Metanephros (tissue), 2 donors: ENCODE measurements around the gene ATP5F1E.

GRCh38 chr20:59023860-59024486, 4.7 kb downstream of the TUBB1 start:
- RAMPAGE, long total RNA = no peak

GRCh38 chr20:59032178-59033353, at the start of gene ATP5F1E:
Gene ATP5F1E (minus strand): TSS chr20:59032335.
- RAMPAGE, long total RNA = start-site peak on the minus strand at chr20:59032282-59032358, 18,103 and 1,410 reads in 2 replicates

GRCh38 chr20:59047601-59048758, 5.4 kb upstream of the PRELID3B start:
- RAMPAGE, long total RNA = no peak

GRCh38 chr20:59159272-59160103, 4.1 kb upstream of the ZNF831 start:
- RAMPAGE, long total RNA = no peak

GRCh38 chr20:59195512-59196056, 32.0 kb downstream of the ZNF831 start:
- RAMPAGE, long total RNA = no peak

- RAMPAGE, long total RNA = no peak
Measured at GRCh38 chr20:59316833-59317393, 16.5 kb downstream of the EDN3 start.

DNA sequence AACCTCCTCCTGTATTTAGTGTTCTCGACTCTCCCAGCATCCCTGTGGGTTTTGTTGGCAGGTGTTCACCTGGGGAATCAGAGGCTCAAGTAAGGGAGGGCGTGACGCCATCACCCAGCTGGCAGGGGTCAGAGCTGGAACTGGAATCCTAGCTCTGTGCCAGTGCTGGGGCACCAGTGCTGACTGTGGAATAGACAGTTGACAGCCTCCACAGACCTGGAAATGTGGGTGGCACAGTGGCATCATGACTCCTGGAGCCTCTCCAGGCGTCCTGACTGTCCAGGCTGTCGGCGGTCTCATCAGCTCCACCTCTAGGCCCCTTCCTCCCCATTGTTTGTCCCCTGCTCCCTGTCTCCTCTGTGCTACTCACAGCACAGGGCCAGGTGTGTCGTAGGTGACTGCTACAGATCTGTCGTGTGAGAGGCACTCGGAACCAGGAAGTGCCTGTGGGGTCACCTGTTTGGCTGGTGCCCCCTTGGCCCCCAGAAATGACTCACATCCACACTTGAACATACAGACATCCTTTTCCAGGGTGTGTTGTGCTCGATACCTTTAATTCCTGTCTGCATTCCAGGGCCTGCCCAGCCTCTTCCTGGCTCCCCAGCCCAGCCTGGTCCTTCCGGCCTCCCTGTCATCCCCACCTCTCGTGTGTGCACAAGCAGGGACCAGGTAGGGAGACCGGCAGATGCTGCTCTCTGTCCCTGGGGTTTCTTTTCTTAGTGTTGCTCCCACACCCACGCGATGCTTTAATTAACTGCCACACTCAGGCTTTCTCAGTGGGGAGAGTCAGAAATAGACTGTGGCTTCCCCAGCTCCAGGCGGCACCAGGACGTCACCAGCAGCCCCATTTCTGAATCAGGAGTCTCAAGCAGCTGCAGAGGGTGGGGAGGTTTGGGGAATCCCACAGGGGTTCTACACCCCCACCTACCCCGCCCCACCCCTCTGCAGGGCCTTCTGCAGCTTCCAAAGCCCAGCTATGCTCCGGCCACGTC, 102.4 kb downstream of the SYCP2 start:
- RAMPAGE, long total RNA = no peak

DNA sequence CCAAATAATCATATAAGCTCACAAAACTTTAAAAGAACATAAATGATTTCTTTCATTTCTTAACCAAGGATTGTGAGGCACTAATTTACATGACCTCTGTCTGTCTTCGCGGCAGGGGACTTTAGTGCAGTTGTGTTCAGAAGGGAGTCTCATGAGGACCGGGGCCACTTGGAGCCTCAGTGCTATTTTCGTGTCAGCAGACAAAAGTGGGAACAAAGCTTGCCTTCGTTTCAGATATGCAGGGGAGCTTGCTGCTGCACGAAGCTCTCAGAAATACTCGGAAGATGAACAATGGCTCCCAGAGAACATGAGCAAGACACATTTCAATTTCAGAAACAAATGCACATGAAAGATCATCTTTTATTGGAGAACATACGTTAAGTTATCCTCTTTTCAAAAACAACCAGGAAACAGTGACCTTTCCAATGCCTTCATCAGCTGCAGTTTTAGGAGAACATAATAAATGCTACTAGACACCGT, 497.1 kb downstream of the CDH26 start:
- RAMPAGE, long total RNA = no peak

DNA sequence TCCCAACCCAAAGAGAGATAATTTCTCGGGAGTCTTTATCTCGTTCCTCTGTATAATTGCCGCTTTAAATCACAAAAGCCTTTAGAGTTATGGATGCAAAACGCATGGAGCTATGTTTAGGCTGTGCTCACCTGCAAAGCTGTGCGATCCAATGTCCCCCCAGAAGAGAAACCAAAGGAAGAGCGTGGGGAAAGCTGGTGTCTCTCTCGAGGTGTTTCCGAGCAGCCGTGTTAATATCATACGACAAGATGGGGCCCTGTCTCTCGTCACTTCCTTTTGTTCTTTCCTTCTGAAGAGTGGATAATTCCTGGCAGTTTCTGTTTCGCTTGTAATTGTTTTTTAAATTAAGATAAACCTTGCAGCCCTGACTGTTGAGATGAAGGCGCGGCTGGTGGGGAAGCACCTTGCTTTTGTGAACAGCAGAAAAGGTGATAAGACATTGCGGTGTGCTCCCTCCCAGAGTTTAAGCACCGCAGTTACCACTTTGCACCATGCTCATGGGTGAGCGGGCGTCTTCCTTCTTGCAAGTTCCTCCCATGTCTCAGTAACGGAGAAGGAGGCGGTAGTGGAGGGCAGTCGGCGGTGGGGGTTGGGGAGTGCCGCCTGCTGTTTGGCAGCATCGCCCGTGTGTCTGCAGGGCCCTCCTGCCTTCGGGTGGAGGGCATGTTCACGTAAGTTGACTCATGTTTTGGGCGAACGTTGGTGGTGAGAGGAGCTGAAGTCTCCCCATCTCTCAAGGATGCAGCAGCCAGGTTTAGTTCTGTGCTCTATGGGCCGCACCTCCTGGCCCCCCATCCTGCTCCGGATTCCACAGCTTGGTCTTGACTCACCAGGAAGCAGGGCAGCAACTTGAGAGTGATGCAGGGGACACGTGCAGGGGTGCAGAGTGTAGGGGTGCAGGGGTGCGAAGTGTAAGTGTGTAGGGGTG, 345.9 kb downstream of the TAF4 start:
- RAMPAGE, long total RNA = no peak

DNA sequence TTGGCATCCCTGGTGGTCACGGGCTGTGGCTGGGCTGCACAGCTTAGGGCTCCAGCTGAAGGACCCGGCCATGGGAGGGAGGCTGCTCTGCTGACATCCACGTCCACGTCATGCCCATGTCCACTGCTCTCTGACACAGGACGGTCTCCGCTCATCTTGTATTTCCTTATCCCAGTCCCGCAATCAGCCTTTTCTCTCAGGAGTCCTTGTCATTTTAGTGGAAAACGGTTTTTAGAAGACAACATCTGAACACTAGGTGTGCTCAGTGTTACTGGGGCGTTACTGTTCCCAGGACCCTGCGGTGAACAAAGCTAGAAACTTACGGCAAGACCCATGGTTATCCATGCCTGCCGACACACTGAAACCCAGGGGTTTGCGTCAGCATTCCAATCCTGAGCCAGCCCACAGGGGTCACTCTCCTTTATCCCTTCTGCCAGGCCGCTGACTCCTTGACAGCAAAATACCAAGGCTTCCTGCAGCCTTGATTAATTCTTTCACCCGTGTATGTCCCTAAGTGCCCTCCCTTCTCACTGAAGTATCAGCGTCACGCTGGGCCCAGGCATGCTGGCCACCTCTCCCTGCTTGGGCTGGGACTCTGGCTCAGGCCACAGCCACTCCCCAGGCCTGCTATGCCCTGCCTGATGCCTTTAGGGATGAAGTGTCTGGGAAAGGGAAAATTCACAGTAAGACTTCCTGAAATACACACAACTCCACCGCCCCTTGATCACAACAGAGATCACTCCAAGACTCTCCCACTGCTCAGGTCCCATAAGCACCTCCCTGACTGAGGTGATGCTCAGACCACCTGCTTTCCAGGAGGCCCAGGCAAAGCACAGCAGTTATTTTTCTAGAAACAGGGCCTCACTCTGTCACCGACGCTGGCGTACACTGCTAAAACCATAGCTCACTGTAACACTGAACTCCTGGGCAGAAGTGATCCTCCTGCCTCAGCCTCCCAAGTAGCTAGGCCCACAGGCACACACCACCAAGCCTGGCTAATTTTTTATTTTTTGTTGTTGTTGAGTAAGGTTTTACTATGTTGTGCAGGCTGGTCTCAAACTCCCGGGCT, 63.7 kb downstream of the TAF4 start:
- RAMPAGE, long total RNA = no peak

DNA sequence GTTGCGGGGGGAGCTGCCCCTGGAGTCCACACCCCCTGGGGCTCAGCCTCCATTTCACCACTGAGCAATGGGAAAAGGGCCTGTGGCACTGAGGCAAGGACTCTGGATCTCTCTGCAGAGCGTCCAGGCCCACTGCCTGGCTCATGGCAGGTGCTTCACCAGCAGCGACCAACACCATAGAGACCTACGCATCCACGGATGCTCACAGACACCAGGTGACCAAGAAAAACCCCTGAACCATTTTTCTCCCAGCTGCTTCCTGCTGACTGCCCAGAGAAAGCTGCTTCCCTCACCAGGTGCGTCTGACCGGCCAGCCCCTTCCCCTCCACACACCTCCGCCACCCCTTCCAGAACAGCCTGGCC, 54.0 kb downstream of the TAF4 start:
- RAMPAGE, long total RNA = no peak

DNA sequence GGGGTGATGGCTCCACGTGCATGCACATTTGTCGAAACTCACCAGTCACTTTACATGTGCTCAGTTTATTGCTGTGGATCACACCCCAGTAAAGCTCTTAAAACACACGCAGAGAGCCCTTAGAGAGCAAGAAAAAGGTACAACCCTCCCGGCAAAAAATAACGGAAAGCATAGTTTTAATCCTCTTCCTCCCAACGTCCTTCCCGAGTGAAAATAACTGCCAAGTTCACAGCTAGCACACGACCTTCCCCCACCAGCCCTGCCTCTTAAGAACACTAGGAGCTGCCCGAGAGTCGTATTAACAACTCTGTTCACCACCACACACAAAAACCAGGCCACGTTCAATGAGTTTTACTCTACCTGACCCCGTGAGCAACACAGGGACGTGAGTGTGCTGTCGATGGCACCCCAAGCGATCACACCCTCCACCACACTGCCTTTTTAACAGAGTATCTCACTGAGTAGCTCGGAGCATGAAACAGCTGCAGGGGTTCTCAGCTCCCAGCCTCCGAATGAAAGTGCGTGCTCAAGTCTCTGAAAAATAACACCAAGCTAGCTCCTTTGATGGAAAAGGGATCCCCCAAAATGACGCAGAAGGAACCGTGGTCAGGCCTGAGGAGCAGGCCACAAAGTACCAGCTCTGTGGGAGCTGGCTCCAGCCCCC, 39.6 kb downstream of the TAF4 start:
- RAMPAGE, long total RNA = no peak

GRCh38 chr20:62064712-62065477, 786 bp downstream of the TAF4 start:
- RAMPAGE, long total RNA = no peak

- RAMPAGE, long total RNA = no peak
Measured at GRCh38 chr20:62066847-62067700, 1.4 kb upstream of the TAF4 start.

DNA sequence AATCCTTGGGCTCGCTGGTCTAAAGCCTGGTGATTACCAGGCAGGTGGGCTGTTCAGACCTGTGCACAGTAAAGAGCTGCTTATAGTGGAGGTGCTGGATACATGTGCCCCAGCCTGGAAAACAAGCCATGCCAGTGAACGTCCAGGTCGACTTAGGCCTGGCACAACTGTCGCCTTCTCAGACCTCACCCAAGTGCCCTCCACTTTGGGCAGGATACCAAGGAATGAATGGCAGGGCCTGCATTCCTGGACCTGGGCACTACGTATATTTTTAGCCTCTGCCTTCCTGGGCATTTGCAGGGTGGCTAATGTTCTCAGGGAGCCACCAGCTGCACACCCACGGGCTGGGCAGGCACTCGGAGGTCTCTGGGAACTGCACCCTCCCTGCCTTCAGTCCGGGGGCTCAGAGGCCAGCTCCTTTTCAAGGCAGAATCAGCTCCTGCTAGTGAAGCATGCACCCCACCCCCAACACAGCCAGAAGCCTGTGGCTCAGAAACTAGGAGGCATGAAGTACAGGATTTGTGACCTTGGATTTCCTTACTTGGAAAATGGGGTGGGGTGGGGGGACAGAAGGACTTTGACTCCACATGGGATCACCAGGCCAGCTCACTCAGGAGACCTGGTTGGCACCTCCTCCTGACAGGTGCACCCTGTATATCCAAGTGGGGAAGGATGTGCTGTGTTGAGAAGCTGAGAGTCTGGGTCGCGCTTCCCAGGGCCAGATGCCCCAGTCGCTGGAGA, 2.6 kb upstream of the LSM14B start:
- RAMPAGE, long total RNA = no peak

DNA sequence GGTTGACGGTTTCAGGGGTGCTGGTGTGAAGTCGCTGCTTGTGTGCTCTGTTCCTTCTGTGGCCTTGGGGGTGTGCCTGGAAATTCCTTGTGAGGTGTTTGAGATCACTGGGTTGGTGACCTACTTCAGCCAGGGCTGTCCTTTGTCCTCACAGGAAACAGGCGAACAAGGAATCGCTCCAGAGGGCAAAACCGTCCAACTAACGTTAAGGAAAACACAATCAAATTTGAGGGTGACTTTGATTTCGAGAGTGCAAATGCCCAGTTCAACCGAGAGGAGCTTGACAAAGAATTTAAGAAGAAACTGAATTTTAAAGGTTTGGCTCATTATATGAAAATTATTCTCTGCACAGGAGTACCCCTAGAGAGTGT, 8.1 kb downstream of the LSM14B start:
- RAMPAGE, long total RNA = no peak

- RAMPAGE, long total RNA = no peak
Measured at GRCh38 chr20:62140860-62142000, 2.0 kb downstream of the PSMA7 start.

DNA sequence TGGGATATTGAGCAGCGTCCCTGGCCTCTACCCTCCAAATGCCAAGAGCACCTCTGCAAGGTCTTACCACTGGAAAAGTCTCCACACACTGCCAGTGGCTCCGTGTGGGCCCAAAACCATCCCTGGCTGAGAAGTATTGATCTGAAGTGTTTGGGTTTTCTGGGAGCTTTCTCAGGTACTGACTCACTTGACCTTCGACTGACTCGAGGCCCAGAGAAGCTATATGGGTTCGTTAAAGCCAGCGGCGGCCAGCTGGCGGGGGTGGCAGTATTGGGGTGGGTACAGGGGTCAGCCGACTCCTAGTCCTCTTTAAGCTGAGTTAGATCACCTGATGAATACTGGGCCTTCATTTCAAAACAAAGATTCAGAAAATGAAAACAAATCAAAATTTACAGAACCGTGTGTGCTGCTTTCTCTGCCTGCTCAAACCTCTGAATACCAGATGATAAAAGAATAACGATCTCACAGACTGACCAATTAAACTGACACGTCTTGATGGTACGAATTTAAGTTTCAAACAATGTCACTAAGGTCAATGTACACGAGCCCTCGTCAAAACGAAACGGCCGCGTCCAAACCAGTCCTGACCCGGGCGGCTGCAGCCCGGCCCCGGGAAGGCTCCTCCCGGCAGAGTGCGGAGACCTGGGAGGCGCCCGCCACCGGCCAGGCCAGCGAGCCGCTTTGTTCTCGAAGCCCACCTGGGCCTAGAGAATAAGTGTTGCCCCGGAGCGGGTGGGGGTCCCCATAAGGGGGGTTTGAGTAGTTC, 1.0 kb downstream of the PSMA7 start:
- RAMPAGE, long total RNA = no peak

DNA sequence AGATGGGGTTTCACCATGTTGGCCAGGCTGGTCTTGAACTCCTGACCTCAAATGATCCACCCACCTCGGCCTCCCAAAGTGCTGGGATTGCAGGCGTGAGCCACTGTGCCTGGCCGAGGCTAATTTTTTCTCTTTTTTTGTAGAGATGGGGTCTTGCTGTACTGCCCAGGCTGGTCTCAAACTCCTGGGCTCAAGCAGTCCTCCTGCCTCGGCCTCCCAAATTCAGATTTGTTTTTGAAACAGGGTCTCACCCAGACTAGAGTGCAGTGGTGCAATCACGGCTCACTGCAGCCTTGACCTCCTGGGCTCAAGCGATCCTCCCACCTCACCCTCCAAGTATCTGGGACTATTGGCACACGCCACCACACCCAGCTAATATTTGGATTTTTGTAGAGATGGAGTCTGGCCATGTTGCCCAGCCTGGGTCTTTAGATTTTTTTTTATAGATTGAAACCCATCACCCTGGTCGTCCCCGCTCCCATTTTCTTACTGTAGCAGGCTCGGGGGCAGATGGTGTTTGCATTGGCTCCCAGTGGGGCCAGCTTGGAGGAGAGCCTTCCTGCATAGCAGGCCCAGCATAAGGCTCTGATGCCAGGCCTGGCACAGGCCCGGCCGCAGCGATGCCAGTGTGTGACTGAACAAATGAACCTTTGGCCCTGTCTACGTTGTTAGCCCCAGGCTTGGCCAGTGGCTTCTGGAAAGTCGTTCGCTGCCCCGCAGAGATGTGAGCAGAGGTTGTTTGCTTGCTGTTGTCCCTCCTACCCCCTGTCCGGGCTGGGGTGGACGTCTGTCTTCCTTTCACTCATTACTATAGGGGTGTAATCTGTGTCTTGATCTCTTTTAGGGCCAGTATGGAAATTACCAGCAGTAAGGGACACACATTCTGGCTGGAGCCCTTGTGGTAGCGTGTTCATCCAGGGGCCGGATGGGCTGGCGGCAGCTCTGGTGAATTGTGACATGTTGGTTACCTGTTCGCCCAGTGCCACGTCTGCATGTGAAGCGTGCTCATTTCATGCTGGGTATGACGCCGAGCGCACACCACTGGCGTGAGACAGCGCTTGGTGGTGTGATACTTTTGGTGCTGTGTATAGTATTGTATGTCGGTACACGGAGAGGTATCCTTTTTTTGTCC, 4.1 kb upstream of the MTG2 start:
- RAMPAGE, long total RNA = no peak

GRCh38 chr20:62179470-62180144, 3.2 kb upstream of the MTG2 start:
- RAMPAGE, long total RNA = no peak